ENCODE measurements around a stretch of chr3.

DNA sequence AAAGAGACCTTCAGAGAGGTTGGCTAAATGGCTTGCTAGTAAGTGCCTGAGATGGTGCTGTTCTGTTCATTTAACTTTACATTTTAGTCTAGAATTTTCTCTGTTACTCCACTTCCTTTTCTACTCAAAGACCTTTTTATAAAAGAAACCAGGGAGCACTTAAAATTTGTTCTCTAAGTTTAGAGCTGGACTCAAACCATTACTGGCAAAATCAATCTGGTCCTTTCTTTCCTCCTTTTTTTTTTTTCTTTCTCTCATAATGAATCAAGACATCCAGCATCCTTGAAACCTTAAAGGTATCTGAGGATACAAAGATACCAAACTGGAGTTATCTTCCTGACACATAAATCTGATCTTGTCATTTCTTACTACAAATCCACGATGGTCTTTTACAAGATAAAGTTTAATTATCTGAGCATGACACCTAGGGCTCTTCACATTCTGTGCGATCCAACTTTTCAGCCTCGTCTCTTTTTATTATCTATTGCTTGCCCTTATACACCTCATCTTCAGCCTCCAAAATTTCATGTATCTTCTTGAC is 36.3 kb downstream of the CHL1 start:
- PRO-cap, result no peak
- RAMPAGE, long total RNA, result no peak

- PRO-cap, result no peak
- RAMPAGE, long total RNA, result no peak
Measured at GRCh38 chr3:264562-265073, 68.1 kb downstream of the CHL1 start.

GRCh38 chr3:2287210-2287865 is 188.7 kb downstream of the CNTN4 start:
- PRO-cap, result no peak
- RAMPAGE, long total RNA, result no peak

GRCh38 chr3:3762046-3762619 is 37.1 kb upstream of the LRRN1 start:
- PRO-cap, result no peak
- RAMPAGE, long total RNA, result no peak

GRCh38 chr3:4306447-4306881 is 3.3 kb downstream of the SETMAR start:
- PRO-cap, result no peak
- RAMPAGE, long total RNA, result no peak

- PRO-cap, result no peak
- RAMPAGE, long total RNA, result no peak
Measured at GRCh38 chr3:4320325-4321078, 17.3 kb downstream of the SETMAR start.

DNA sequence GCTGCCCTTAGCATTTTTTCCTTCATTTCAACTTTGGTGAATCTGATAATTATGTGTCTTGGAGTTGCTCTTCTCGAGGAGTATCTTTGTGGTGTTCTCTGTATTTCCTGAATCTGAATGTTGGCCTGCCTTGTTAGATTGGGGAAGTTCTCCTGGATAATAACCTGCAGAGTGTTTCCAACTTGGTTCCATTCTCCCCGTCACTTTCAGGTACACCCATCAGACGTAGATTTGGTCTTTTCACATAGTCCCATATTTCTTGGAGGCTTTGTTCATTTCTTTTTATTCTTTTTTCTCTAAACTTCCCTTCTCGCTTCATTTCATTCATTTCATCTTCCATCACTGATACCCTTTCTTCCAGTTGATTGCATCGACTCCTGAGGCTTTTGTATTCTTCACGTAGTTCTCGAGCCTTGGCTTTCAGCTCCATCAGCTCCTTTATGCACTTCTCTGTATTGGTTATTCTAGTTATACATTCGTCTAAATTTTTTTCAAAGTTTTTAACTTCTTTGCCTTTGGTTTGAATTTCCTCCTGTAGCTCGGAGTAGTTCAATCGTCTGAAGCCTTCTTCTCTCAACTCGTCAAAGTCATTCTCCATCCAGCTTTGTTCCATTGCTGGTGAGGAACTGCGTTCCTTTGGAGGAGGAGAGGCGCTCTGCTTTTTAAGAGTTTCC is 63.1 kb downstream of the SETMAR start:
- PRO-cap, result no peak
- RAMPAGE, long total RNA, result no peak

DNA sequence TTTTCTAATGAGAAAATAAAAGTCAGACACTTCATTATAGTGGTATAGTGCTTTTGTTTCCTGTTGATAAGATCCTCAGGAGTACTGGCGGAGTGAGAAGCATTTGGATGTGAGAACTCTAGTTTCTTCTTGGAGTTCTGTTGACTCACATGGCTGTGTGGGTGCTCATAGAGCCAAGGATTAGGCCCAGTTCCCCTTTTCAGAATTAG is 2.1 kb downstream of the ITPR1 start:
- PRO-cap, result no peak
- RAMPAGE, long total RNA, result no peak

DNA sequence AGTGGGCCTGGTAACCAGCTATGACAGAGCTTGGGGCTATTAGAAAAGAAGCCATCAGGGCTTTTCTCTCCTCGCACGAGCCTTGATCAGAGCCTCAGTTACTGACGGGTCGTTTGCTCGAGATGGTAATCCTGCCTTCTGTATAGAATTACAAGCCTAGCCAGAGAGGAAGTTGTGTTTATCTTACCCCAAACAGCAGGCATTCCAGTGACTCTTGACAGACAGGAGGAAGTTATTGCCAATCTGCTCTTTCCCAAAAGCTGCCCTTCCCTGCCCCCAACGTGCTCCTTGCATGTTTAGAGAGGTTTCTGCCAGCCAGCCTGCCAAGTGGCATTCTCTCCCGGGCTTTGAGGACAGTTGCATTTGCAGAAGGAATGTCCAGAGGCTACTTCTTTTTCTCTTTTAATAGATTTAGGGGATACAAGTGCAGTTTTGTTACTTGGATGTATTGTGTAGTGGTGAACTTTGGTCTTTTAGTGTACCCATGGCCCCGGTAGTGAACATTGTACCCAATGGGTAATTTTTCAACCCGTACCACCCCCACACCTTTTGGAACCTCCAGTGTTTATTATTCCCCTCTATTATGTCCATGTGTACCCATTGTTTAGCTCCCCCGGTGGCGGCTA is 40.7 kb downstream of the ITPR1 start:
- PRO-cap, result no peak
- RAMPAGE, long total RNA, result no peak

- PRO-cap, result no peak
- RAMPAGE, long total RNA, result no peak
Measured at GRCh38 chr3:4820915-4821852, 158.1 kb upstream of the BHLHE40 start.

DNA sequence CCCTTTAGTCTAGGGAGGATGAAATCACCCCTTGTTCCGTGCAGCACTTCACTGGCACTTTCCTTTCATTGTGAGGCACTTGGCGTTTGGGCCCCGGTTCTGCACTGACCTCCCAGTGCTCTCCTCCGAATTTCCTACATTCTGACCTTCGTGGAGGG is 152.7 kb upstream of the BHLHE40 start:
- PRO-cap, result no peak
- RAMPAGE, long total RNA, result no peak

DNA sequence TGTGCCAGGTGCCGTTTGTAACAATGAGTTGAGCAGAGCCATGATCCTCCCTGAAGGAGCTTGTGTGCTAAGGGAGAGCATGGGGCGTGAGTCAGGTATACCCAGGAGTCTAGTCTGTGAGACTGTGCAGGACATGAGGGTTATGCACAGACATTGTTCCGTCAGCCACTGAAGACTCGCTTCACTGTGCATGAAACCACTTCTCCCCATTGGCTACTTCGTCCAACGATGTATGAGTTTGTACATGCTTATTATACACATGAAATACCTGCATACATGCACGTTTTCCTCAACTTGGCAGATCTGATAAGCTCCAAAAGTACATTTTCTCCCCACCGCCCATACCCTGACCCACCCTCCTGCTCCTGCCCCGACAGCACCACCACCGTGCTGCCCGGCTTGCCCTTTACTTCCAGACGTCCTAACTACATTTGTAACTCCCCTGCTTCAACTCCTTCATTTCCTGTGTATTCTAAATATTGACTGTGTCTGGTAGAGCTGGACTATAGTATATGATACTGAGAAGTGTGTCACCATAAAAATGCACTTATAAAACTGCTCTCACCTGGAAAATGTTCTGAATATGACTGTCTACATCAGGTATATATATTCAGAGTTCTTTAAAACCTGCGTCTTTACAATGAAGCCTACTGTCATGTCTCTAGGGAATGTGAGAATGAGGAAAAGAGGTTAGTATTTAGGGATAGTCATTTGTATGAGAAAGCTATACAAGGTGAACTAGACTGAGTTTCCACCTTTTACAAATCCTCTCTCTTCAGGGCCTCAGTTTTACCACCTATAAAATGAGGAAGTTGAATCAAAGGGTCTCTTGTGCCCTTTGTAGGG is 152.2 kb upstream of the BHLHE40 start:
- PRO-cap, result no peak
- RAMPAGE, long total RNA, result no peak

- PRO-cap, result no peak
- RAMPAGE, long total RNA, result no peak
Measured at GRCh38 chr3:4849969-4851380, 128.8 kb upstream of the BHLHE40 start.

DNA sequence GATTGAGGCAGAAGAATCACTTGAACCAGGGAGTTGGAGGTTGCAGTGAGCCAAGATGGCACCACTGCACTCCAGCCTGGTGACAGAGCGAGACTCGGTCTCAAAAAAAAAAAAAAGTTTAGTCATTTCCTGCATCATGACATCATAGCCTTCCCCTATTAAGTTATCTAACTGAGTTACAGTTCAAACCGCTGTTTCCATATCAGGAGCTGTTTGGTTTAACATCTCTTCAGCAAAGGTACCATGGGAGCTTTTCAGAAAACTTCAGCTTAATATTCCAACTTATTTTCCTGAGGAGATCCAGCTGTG is 77.5 kb upstream of the BHLHE40 start:
- PRO-cap, result no peak
- RAMPAGE, long total RNA, result no peak

GRCh38 chr3:4950383-4950582 is 29.0 kb upstream of the BHLHE40 start:
- PRO-cap, result no peak
- RAMPAGE, long total RNA, result no peak

DNA sequence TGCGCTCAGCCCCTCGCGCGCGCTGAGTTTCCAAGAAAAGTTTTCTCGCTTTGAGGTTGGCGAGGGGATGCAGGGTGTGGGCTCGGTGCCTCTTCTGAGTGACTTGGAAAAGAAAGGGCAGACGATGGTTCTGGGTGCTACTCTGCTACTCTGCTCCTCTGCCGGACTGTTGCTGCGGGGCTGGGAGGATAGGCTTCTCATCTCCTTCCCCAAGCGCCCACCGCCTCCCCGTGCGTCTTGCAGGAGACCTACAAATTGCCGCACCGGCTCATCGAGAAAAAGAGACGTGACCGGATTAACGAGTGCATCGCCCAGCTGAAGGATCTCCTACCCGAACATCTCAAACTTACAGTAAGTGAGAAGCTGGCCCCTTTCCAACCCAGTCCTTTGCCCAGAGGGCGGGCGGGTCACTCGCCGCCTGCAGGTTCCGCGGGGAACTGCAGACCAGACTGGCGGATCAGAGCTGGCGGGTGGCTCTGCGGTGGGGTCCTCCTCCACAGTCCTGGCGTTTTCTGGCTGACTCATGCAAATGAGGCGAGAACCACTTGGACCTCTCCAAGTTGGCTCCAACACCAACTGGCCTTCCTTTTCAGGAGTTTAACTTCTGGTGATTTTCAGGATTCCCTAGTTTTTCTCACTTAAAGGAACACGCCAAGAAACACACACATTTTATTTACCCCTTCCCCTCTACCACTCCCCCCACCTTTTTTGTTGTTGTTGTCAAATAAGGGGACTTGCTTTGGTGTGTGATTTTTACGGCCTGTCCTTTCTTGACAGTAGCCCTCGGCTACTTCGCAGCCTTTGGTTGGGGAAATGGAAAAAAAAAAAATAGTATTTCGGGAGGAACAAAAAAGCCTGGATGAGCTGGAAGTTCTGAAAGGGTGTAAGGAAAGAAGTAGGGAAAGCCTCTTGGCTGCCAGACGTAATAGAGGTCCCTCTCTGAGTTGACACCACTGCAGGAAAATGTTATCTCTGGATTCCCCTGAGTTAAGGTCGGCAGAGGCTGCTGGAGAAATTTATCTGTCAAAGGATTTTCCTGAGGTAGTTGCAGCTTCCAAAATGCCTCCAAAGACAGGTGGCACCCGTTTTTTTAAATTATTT is 1.2 kb downstream of the BHLHE40 start:
- PRO-cap, result no peak
- RAMPAGE, long total RNA, result no peak

GRCh38 chr3:5212960-5213527 is 25.5 kb downstream of the EDEM1 start:
- PRO-cap, result no peak
- RAMPAGE, long total RNA, result no peak

- PRO-cap, result no peak
- RAMPAGE, long total RNA, result no peak
Measured at GRCh38 chr3:7205463-7205893, 344.6 kb downstream of the GRM7 start.

GRCh38 chr3:8554669-8555694 is 53.4 kb downstream of the LMCD1 start:
- PRO-cap, result no peak
- RAMPAGE, long total RNA, result no peak

DNA sequence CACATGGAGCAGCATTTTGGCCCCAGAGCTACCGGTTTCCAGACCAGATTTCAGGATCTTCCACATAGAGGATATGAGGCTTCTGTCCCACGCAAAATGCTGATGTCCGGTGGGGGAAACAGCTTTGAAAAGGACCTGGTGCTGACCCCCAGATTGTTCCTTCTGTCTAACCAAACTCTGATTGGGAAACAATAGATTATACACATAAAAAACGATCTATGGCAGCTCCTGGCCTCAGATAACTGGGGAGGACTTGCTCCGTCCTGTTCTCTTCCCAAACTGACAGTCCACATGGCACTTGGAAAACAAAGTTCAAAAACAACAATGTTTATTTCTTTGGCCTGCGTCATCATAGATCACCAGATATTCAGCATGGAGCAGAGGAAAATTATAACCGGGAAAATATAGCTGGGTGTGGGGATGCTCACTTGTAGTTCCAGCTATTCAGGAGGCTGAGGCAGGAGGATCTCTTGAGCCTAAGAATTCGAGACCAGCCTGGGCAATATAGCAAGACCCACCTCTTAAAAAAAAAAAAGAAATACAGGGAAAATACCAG is 63.8 kb downstream of the SSUH2 start:
- PRO-cap, result no peak
- RAMPAGE, long total RNA, result no peak